Umbilical cord (tissue), 2 donors: ENCODE measurements around a stretch of chr5.

GRCh38 chr5:108620704-108621227 lies 126.9 kb upstream of the FER start:
- RAMPAGE, long total RNA = no peak

GRCh38 chr5:108748142-108748872 lies 610 bp downstream of the FER start:
- RAMPAGE, long total RNA = no peak

DNA sequence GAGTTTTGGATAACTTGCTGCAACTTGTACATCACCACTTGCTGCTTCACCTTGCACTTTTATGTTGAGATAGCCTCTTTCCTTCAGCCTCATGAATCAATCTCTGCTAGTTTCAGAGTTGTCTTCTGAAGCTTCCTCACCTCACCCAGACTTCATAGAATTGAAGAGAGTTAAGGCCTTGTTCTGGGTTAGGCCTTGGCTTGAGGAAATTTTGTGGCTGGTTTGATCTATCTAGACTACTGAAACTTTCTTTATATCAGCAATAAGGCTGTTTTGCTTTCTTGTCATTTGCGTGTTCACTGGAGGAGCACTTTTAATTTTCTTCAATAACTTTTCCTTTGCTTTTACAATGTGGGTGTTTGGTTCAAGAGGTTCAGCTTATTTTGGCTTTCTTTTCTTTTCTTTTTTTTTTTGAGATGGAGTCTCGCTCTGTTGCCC lies 12.9 kb downstream of the FER start:
- RAMPAGE, long total RNA = no peak

GRCh38 chr5:108912241-108913013 lies 164.7 kb downstream of the FER start:
- RAMPAGE, long total RNA = no peak

DNA sequence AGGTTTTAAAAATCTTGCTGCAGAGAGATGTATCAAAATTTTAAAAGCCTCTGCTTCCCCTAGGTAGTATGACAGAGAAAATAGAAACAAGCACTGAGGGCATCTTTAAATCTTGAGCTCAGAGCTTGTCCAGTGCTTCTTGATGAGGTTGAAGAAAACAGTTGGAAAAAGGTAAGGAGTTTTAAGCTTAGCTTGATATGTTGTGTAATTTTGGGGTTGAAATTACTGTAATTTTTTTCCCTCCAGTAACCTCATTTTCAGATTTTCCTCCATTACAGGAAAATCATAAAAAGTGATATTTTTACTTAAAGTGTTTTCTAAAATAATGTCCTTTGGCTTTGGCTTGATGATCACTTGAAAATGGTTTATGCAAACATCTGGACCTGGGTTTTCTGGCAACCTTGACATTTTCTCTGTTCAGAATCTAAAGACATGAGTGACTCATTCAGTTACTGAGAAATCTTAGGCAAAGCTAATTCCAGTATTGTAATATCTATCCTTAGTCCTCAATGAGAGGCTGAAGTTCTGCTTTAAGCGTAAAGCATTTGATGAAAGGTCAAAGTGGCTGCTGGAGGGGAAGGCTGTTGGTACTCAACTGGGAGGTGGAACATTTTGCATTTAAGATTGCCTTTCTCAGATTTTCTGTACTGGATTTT lies 2.1 kb downstream of the MAN2A1 start:
- RAMPAGE, long total RNA = no peak

DNA sequence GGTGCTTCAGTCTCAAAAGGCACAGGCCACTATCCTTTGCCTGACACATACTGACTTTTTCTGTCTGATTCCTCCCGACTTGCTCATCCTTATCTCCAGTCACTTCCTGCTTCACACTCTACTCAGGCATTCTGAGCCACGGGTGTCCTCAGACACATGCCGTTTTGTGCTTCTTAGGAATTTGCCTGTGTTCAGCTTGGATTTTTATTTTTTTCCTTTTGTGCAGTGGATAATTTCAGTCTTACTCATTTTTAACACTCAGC lies 54.0 kb downstream of the MAN2A1 start:
- RAMPAGE, long total RNA = no peak

- RAMPAGE, long total RNA = no peak
These were observed 115.8 kb downstream of the MAN2A1 start for GRCh38 chr5:109805380-109805996.

GRCh38 chr5:111192969-111193330 lies 31.2 kb upstream of the CAMK4 start:
- RAMPAGE, long total RNA = no peak

- RAMPAGE, long total RNA = no peak
These were observed 8.3 kb downstream of the CAMK4 start for GRCh38 chr5:111232510-111232929.

DNA sequence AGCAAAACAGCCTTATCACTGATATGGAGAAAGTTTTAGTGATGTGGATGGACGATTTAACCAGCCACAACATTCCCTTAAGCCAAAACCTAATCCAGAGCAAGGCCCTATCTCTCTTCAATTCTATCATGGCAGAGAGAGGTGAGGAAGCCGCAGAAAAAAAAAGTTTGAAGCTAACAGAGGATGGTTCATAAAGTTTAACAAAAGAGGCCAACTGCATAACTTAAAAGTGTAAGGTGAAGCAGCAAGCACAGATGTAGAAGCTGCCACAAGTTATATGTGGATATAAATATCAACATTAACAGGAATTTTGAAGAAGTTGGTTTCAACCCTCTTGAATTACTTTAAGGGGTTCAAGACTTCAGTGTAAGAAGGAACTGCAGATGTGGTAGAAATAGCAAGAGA lies 271.1 kb upstream of the NREP start:
- RAMPAGE, long total RNA = no peak

GRCh38 chr5:112109112-112109828 lies 309.8 kb downstream of the EPB41L4A start:
- RAMPAGE, long total RNA = no peak

DNA sequence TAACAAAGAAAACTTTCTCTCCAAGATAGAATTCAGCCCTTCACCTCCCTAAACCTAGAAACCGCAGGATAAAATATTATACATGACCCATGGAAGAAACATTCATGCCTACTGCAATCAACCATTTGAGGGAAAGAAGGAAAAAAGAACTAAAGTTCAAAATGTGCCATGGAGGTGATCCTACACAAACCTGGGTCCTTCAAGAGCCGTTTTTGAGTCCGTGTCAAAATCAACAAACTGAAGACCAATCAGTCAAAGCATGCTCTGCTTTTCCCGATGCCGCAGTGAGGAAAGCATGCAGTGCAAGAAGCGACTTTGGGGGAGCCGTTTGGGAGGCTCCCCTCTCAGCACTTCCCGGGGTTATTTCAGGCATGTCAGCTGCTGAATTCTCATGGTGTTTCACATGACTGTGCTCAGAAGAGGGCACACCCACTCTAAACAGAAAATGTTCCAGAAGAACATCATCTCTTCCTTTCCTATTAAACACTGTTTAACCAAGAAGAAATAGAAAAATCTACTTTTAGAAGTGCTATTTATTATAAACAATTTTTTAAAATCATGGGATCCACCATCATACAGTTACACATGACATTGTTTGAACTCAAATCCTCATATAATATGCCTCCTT lies 125.5 kb downstream of the EPB41L4A start:
- RAMPAGE, long total RNA = no peak

- RAMPAGE, long total RNA = no peak
These were observed 98.5 kb downstream of the EPB41L4A start for GRCh38 chr5:112320563-112321049.

- RAMPAGE, long total RNA = no peak
These were observed 113.8 kb upstream of the EPB41L4A start for GRCh38 chr5:112532821-112533336.

DNA sequence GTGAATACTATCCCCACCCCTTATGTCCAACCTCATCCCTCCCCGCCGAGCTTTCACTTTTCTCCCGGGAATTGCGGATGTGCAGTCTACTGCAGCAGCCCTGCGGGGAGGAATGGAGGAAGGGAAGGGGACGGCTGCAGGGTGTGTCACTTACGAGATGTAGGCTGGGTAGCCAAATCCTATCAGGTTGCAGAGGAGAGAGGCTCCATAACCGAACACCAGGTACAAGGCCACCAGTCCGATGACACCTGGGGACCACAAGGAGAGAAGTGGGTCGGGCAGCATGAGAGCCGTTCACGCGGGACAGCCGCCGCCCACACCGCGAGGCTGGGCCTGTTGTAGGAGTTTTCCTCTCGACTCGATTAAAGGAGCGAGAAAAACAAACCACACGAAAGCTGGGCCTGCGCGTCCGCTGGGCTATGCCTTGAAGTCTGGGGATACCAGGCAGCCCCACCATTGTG lies 988 bp downstream of the REEP5 start:
- RAMPAGE, long total RNA = no peak

GRCh38 chr5:113018792-113019699 lies 42.4 kb downstream of the DCP2 start:
- RAMPAGE, long total RNA = no peak

GRCh38 chr5:113023861-113024423 lies 47.3 kb downstream of the DCP2 start:
- RAMPAGE, long total RNA = no peak

DNA sequence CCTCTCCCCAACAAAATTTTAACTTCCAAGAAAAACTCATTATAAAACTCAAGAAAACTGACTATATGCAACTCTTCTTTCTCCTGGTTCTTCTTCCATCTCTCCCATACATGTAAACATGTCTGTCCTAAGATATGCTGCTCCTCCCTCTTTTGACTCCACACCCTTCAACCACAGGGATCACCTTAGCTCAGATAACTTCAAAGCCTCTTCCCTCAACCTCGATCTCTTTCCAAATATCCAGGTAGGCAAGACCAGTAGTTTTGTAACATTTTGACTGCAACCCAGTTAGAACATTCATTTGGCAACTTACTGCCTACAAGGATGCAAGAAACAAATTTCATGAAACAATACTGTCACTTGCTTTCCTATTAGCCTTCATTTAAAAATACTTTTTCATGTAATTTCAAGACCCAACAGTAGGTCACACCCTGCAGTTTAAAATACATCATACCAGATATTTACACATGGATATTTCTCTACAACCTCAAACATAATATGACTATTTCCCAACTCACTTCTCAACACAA lies 145.2 kb downstream of the DCP2 start:
- RAMPAGE, long total RNA = no peak

DNA sequence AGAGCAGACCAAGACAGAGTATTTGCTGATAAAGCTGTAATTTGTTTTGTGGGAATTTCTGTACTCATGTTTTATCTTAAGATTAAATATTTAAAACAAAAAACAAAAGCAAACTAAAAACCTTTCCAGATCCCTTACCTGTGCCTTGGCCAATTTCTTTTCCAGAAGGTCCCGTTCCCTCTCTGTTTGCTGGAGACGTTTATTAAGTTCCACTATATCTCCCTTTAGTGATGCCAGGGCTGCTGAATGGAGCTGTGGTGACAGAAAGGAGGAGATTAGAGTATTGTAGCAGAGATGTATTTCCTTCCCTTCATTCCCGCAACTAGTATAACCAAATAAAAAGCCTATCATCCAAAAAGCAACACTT lies 174.6 kb downstream of the DCP2 start:
- RAMPAGE, long total RNA = no peak

GRCh38 chr5:113292576-113292903 lies 142.2 kb downstream of the TSSK1B start:
- RAMPAGE, long total RNA = no peak